Stomach (tissue), 7 donors: ENCODE measurements around a stretch of chr9.

- PRO-cap: no peak
- RAMPAGE, long total RNA, 5 experiments: no peak in any of the 5 experiments
- RRBS: no CpG with 5 or more reads among the region's 11 CpGs
Measured at GRCh38 chr9:130932762-130933104, 6.3 kb downstream of the FIBCD1 start.

DNA sequence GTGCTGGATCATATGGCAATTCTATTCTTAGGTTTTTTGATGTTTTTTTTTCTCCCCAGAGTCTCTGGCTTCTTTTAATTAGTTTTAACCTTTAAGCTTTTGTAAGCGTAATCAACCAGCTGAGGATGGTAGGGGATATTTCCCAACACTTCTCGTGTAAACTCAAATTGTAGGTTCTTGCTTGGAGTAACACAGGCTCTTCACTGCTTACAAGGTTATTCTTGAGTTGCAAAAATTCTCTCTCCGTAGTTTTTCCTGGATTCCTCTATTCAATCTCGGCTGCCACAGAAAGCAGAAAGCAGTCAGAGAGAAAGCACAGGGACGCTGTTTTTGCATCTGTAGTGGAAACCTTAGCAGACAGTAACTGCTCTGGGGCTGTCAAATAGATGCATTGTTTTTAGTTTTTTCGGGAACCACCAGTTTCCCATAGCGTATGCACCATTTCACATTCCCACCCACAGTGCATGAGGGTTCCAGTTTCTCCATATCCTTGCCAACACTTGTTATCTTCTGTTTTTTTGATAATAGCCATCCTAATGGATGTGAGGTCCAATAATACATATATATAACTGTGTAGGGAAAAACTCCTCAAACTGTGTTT lies 12.0 kb downstream of the LAMC3 start:
- PRO-cap: no peak
- RAMPAGE, long total RNA, 5 experiments: no peak in any of the 5 experiments
- RRBS: no CpG with 5 or more reads among the region's 7 CpGs

- PRO-cap: unidirectional peak, minus-strand start at chr9:131125972
- RAMPAGE, long total RNA, 5 experiments: no peak in any of the 5 experiments
- RRBS: no CpG with 5 or more reads among the region's 31 CpGs
Measured at GRCh38 chr9:131125748-131126519, 548 bp downstream of the NUP214 start.

DNA sequence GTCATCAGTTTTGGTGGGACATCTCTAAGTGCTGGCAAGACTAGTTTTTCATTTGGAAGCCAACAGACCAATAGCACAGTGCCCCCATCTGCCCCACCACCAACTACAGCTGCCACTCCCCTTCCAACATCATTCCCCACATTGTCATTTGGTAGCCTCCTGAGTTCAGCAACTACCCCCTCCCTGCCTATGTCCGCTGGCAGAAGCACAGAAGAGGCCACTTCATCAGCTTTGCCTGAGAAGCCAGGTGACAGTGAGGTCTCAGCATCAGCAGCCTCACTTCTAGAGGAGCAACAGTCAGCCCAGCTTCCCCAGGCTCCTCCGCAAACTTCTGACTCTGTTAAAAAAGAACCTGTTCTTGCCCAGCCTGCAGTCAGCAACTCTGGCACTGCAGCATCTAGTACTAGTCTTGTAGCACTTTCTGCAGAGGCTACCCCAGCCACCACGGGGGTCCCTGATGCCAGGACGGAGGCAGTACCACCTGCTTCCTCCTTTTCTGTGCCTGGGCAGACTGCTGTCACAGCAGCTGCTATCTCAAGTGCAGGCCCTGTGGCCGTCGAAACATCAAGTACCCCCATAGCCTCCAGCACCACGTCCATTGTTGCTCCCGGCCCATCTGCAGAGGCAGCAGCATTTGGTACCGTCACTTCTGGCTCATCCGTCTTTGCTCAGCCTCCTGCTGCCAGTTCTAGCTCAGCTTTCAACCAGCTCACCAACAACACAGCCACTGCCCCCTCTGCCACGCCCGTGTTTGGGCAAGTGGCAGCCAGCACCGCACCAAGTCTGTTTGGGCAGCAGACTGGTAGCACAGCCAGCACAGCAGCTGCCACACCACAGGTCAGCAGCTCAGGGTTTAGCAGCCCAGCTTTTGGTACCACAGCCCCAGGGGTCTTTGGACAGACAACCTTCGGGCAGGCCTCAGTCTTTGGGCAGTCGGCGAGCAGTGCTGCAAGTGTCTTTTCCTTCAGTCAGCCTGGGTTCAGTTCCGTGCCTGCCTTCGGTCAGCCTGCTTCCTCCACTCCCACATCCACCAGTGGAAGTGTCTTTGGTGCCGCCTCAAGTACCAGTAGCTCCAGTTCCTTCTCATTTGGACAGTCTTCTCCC lies 72.7 kb downstream of the NUP214 start:
- PRO-cap: no peak
- RAMPAGE, long total RNA, 5 experiments: start-site peak on the plus strand in 1 of 5 experiments, centred at position 685 of the sequence, 5 reads per replicate
- RRBS: no CpG with 5 or more reads among the region's 19 CpGs

GRCh38 chr9:131258527-131259332 lies 17.6 kb downstream of the FAM78A start:
- PRO-cap: no peak
- RAMPAGE, long total RNA, 5 experiments: no peak in any of the 5 experiments
- RRBS: 52% methylated on average over 3 of the region's 27 CpGs

- PRO-cap: unidirectional peak, minus-strand start at chr9:131395434; unidirectional peak, minus-strand start at chr9:131395486
- RAMPAGE, long total RNA, 5 experiments: no peak in any of the 5 experiments
- RRBS: no CpG with 5 or more reads among the region's 17 CpGs
Measured at GRCh38 chr9:131395064-131395934, 1.4 kb downstream of the PRRC2B start.

DNA sequence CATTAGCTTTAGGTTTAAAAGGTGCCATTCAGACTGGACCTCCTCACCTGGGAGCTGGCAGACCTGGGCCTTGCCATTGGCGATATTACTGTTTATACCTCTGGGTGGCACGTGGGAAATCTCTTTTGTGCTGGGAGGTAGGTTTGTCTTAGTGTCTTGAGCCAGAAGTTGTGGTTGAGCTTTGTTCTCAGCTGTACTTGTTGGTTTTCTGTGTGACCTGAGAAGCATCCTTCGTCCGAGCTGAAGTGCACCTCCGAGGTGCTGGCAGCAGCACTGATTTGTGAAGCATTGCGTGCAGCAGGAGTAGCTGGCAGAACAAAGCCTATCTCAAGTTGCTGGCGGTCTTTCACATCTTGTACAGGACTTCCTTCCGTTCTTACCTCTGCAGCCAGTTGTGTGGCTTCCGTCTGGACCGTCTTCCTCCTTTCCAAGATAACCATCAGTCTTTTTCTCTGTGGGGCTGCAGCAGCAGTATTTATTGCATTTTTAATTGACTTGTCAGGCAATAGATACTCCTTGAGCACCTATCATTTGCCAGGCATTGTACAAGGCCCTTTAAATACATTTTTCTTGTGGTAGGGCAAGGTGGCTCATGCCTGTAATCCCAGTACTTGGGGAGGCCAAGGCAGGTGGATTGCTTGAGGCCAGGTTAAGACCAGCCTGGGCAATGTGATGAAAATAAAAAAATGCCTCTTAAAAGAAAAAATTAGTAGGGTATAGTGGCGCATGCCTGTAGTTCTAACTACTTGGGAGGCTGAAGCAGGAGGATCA lies 4.4 kb downstream of the PRRC2B start:
- PRO-cap: unidirectional peak, minus-strand start at position 275 of the sequence
- RAMPAGE, long total RNA, 5 experiments: no peak in any of the 5 experiments
- RRBS: no CpG with 5 or more reads among the region's 11 CpGs

DNA sequence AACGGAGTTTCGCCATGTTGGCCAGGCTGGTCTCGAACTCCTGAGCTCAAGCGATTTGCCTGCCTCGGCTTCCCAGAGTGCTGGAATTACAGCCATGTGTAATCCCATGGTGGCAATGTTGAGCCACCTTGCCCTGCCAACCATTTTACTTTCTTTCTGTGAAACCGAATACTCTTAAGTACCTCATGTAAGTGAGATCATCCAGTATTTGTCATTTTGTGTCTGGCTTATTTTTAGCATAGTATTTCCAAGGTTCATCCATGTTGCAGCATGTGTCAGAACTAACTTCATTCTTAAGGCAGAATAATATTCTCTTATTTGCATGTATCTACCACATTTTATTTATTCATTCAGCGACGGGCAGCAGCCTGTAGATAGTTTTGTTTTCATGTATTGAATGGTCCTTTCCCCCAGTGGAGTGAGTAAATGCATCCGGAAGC lies 8.3 kb downstream of the PRRC2B start:
- PRO-cap: no peak
- RAMPAGE, long total RNA, 5 experiments: no peak in any of the 5 experiments
- RRBS: no CpG with 5 or more reads among the region's 9 CpGs

DNA sequence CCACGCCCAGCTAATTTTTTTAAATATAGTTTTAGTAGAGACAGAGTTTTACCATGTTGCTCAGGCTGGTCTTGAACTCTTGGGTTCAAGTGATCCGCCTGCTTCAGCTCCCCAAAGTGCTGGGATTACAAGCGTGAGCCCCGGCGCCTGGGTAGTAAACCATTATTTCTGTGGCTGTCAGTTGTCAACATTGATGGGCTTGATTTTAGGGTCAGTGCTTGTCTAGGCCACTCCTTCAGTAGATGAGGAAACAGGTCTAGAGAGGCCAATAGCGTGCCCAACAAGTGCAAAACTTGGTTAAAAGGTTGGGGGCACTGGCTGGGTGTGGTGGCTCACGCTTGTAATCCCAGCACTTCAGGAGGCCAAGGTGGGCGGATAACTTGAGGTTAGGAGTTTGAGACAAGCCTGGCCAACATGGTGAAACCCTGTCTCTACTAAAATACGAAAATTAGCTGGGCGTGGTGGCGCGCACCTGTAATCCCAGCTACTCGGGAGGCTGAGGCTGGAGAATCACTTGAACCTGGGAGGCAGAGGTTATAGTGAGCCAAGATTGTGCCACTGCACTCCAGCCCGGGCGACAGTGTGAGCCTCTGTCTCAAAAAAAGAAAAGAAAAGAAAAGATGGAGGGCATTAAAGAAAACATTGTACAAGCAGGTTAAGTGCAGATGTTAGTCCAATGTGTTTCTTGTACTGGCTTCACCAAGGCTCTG lies 30.4 kb downstream of the PRRC2B start:
- PRO-cap: no peak
- RAMPAGE, long total RNA, 5 experiments: start-site peak on the plus strand in 2 of 5 experiments, centred at positions 282 to 437 of the sequence, 5 to 50 reads per replicate
- RRBS: no CpG with 5 or more reads among the region's 15 CpGs

GRCh38 chr9:131436208-131437395 lies 42.7 kb downstream of the PRRC2B start:
- PRO-cap: no peak
- RAMPAGE, long total RNA, 5 experiments: start-site peak on the plus strand in 2 of 5 experiments, at chr9:131436585-131436785 at its widest, 8 to 13 reads per replicate
- RRBS: no CpG with 5 or more reads among the region's 26 CpGs

DNA sequence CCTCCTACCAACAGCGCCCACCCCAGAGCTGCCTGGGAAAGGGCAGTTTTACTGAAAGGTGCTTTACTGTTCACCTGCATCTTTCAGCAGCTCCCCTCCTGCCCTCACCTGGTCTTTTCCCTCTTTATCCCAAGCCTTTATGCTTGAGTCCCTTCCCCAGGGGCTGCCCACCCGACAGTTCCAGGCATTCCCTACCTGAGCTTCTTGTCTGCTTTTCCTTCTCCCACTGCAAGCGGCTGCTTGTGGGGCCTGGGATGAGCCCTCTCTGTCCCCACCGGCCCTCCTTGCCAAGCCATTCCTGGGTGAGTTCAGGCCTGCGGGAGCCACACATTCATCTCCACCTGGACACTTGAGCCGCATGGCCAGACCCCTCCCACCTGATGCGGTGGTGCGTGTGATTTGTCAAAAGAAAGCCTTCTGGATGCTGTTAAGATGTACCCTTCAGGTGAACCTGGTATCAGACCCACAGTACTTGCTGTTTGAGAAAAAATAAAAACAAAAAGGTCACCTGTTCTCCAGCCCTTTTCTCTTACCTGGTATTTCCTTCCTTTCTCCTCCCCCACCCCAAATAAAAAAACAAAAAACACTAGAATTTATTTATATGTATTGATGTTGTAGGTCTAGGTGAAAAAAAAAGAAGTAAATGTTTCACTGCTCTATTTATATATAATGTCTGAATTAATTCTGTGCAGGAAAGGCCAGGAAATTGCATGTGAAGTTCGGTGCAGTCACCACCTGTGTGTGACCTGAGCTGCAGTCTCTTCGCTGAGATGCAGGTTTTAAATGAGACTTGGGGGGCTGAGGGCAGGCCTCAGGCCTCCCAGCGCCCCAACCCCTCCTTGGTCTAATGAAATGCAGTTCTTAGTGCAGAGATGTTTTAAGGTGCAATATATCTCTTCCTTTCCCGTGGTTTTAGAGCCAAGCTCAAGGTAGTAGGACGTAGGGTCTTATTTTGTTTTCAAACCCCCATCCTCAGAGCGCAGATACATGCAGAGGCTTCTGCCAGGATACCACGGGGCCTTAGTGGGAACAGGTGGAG lies 4.8 kb upstream of the POMT1 start:
- PRO-cap: no peak
- RAMPAGE, long total RNA, 5 experiments: start-site peak on the plus strand in 1 of 5 experiments, centred at position 185 of the sequence, 26 reads per replicate
- RRBS: no CpG with 5 or more reads among the region's 15 CpGs

- PRO-cap: no peak
- RAMPAGE, long total RNA, 5 experiments: no peak in any of the 5 experiments
- RRBS: no CpG with 5 or more reads among the region's 4 CpGs
Measured at GRCh38 chr9:131651430-131652112, 88.3 kb downstream of the RAPGEF1 start.

GRCh38 chr9:131656166-131657415 lies 83.3 kb downstream of the RAPGEF1 start:
- PRO-cap: bidirectional peak, plus-strand start at chr9:131656523, minus-strand start at chr9:131656378; unidirectional peak, plus-strand start at chr9:131656523; unidirectional peak, plus-strand start at chr9:131656566; bidirectional peak, plus-strand start at chr9:131656637, minus-strand start at chr9:131656615
- RAMPAGE, long total RNA, 5 experiments: start-site peak on the minus strand in 1 of 5 experiments, at chr9:131656363-131656410 at its widest, 5 reads per replicate
- RRBS: no CpG with 5 or more reads among the region's 19 CpGs

DNA sequence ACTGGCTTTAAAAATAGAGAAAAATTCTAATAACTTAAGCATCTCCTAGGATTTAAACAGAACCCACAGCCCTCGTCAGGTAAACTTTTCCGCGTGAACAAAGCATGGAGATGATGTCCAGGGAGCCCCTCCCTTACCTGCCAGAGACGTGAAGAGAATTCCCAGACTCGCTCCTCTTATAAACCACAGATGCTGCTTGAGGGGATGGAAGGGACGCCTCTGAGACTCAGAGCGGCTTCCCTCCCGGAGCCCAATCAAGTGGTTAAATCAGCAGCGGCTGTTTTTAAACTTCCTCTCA lies 71.9 kb downstream of the RAPGEF1 start:
- PRO-cap: bidirectional peak, plus-strand start outside the sequence, minus-strand start at position 256 of the sequence
- RAMPAGE, long total RNA, 5 experiments: no peak in any of the 5 experiments
- RRBS: no CpG with 5 or more reads among the region's 9 CpGs

DNA sequence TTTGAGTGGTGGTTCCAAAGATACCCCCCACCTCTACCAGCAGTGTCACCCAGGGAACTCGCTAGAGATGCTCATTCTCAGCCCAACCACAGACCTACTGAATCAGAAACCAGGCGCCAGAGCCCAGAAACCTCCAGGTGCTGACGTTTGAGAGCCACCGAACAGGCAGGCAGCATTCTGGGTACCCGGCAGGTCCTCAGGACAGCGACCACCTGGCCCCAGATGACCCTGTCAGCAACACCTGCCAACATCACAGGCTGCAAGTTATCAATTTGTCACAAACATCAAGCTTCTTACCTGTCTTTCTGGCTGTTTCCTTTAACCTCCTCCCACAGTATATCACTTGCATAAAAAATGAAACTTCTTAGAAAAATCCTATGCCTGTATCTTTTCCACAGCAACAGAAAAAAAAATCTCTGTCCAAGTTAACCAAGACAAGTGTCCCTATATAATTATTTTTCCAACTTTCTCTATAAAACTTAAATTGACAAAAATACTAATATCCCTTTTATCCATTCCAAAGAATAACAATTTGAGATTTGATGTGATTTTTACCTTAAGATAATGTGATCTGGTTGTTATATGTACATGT lies 19.4 kb downstream of the RAPGEF1 start:
- PRO-cap: unidirectional peak, minus-strand start at position 96 of the sequence
- RAMPAGE, long total RNA, 5 experiments: start-site peak on the minus strand in 2 of 5 experiments, centred at positions 224 to 451 of the sequence, 5 to 8 reads per replicate
- RRBS: no CpG with 5 or more reads among the region's 6 CpGs

GRCh38 chr9:131732855-131733960 lies 6.7 kb downstream of the RAPGEF1 start:
- PRO-cap: bidirectional peak, plus-strand start at chr9:131733734, minus-strand start at chr9:131733750
- RAMPAGE, long total RNA, 5 experiments: no peak in any of the 5 experiments
- RRBS: no CpG with 5 or more reads among the region's 29 CpGs

- PRO-cap: no peak
- RAMPAGE, long total RNA, 5 experiments: no peak in any of the 5 experiments
- RRBS: no CpG with 5 or more reads among the region's 11 CpGs
Measured at GRCh38 chr9:131866198-131866827, 126.4 kb upstream of the RAPGEF1 start.

DNA sequence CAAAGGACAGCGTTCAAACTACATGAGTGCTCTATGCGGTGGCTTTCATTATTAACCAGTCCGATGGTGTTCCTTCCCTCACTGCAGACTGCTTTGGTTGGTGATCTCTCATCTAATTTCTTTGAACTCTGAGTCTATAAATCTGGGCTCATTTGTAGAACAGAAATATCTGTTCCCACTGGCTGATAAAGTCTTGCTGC lies 82.0 kb downstream of the MED27 start:
- PRO-cap: no peak
- RAMPAGE, long total RNA, 5 experiments: no peak in any of the 5 experiments
- RRBS: no CpG with 5 or more reads among the region's 3 CpGs

- PRO-cap: no peak
- RAMPAGE, long total RNA, 5 experiments: no peak in any of the 5 experiments
- RRBS: no CpG with 5 or more reads among the region's 7 CpGs
Measured at GRCh38 chr9:132170219-132170598, 8.4 kb downstream of the NTNG2 start.

DNA sequence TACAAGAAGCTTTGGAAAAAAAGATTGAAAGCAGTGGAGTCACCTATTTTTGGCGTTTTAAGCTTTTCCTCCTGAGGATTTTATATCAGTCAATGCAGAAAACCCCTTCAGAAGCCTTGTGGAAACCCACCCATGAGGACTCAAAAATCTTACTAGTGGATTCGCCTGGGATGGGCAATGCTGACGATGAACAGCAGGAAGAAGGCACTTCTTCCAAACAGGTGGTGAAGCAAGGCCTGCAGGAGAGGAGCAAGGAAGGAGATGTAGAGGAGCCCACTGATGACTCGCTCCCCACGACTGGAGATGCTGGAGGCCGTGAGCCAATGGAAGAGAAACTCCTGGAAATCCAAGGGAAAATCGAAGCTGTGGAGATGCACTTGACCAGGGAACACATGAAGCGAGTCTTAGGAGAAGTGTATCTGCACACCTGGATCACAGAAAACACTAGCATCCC lies 9.1 kb downstream of the GTF3C4 start:
- PRO-cap: no peak
- RAMPAGE, long total RNA, 5 experiments: start-site peak on the plus strand in 3 of 5 experiments, centred at positions 219 to 264 of the sequence, 7 to 25 reads per replicate
- RRBS: no CpG with 5 or more reads among the region's 8 CpGs